Neural cell (in vitro differentiated cells): Measurements from ENCODE around the genes CD40LG, GPR101 and SPANXB1.

DNA sequence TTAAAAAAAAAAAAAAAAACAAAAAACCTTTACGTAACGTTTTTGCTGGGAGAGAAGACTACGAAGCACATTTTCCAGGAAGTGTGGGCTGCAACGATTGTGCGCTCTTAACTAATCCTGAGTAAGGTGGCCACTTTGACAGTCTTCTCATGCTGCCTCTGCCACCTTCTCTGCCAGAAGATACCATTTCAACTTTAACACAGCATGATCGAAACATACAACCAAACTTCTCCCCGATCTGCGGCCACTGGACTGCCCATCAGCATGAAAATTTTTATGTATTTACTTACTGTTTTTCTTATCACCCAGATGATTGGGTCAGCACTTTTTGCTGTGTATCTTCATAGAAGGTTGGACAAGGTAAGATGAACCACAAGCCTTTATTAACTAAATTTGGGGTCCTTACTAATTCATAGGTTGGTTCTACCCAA lies at the start of gene CD40LG:
CD40LG (plus strand) TSS at position 114 of the 431 bp plus-strand sequence.
- RAMPAGE, long total RNA, result no peak

GRCh38 chrX:136868353-136869409 lies 11.8 kb downstream of the RBMX start:
- RAMPAGE, long total RNA, result no peak

- RAMPAGE, long total RNA, result no peak
These were observed at the start of gene GPR101 for GRCh38 chrX:137033925-137034131. GPR101 (minus strand) TSS chrX:137033995.

- RAMPAGE, long total RNA, result no peak
These were observed 1.7 kb upstream of the ZIC3 start for GRCh38 chrX:137564073-137564730.

DNA sequence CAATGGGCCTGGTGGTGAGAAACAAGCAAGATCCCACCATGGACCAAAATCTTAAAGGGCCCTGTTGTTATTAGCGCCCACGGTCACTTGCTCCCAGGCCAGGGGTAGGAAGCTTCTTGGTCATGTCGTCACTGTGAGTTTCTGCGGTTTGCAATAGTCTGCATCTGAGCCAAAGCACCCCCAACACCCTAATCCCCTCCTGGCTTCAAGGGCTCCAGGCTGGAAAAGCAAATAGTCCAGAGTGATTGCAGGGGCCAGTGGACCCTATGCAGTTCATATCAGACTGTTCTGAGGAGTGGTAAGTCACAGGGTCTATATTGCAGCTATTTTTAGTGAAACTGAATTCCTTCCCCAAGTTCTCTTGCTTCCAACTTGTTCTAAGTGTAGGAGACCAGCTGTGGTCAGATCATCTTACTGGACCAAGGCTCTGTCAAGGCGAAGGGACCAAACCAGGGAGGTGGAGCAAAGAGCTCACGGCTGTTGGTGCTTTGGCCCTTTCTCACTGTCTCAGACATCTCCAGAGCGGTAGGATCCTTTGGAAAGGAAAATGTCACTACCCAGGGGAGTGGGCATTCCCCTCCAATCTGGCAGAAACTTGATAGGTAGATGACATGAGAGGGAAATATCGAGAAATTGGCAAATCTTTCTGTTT lies 307.8 kb upstream of the F9 start:
- RAMPAGE, long total RNA, result no peak

- RAMPAGE, long total RNA, result no peak
These were observed 88.1 kb upstream of the MCF2 start for GRCh38 chrX:139796119-139796480.

- RAMPAGE, long total RNA, result no peak
These were observed 83.5 kb downstream of the ATP11C start for GRCh38 chrX:139848847-139850272.

GRCh38 chrX:140503404-140504499 lies 1.1 kb downstream of the SOX3 start:
- RAMPAGE, long total RNA, result no peak

DNA sequence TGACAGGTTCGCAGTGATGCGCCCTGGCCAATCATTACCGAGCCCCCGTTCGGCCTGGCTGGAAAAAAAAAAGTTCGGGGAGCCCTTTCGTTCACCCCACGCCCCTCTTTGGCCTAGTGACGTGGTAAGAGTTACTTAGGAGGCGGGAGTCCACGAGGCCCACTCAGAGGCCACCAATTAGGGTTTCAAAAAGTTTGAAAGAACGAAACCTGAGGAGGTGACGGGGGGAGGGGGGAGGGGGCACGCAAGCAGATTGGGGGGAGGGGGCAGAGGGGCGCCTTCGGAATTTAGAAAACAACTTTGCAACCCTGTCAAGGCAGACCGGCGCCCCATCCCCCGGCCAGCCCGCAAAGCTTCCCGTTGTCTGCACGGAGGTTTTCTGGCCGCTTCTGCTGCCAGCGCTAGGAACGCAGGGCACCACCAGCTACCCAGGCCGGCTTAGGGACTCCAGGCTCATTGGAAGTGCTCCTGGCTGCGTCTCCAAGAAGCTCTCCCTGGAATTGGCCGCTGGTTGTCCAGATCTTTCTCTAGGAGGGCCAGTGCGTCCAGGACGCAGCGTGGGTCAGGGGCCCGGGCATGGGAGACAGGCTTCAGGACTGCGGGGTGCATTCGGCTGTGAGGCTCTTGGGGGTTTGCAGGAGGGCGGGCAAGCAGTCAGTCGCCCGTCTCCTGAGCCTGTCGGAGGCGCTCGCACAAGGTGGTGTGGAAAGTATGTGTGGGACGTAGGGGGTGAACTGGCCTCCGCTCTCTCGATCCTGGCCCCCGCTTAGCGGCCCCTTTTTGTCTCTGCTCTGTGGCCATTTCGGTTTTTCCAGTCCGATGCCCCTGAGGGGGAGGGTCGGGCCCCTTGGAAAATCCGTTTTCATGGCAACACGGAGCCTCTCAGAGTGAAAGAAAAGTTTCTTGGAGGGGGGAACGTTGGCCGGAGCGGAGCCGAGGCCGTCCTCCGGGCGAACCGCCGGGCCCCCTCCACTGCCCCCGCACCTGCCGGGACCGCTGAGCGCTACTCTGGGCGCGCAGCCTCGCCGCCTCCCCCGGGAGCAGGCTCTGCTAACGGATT lies 622 bp upstream of the SOX3 start:
- RAMPAGE, long total RNA, result no peak

- RAMPAGE, long total RNA, result no peak
These were observed at the start of gene SPANXB1 for GRCh38 chrX:141002506-141002748. SPANXB1 (plus strand) TSS chrX:141002594.

DNA sequence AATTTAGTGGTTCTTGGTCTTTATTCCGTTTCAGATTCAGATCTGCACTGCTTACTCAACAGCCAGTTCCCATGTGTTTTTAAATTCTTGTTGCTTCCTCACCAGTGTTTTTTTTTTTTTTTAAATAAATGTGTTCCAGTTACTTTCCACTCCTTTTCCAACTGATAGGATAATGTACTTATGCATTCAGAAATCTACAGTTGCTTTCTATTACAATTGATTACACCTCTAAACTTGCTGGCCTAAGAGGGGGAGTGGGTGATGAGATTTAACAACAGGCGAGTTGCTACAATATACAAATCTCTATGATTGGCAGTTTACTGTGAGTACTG lies 8.0 kb downstream of the MAGEC3 start:
- RAMPAGE, long total RNA, result no peak

DNA sequence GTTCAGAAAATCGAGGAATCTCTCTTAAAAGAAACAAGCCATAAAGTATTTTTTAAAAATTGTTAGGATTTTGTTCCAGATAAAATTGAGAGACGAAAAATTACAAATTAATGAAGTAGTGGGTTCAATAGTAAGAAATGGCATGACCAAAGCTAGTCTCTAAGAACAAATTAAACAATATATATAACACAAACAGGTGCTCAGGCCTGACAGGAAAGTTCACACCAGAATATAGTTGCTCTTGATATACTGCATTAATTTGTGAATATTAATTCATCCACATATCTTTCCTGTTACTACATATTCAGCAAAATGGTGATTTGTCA lies 698.0 kb upstream of the SPANXN2 start:
- RAMPAGE, long total RNA, result no peak

DNA sequence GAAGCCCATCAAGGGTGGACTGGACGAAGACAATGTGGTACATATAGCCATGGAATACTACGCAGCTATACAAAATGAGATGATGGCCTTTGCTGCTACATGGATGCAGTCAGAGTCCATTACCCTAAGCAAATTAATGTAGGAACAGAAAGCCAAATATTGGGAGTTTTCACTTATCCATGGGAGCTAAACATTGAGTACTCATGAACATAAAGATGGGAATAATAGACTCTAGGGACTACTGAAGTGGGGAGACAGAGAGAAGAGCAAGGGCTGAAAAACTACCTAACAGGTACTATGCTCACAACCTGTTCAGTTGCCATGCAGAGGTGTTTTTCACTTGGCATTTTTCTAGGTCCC lies 63.0 kb upstream of the CXorf51A start:
- RAMPAGE, long total RNA, result no peak

DNA sequence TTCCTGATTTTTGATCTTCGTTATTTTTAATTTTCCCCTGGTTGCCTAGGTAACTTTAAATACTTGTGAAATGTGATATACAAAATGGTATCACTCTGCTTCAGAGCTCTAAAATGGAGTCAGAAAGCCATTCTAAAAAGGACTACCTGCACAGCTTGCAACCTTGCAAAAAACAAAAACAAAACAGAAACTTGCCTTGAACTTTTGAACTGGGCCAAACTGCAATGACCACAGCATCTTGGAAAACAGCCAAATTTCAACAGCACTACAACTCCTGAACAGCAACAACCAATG lies 36.0 kb upstream of the FMR1 start:
- RAMPAGE, long total RNA, result no peak

GRCh38 chrX:147945250-147945806 lies 33.6 kb downstream of the FMR1 start:
- RAMPAGE, long total RNA, result no peak

DNA sequence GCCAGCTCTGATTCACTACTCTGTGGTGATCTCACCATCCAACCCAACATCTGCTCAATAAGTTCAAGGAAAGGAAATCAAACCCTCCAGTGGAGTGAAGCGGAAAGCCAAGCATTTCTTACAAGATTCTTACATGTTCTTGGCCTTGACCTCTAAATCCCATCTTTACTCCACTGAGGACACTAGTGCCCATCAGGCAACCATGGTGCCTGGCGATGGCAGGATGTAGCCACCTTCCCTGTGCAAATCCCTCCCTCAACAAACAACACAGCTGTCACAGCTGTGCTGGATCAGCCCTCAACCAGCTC lies 7.4 kb downstream of the IDS start:
- RAMPAGE, long total RNA, result no peak

DNA sequence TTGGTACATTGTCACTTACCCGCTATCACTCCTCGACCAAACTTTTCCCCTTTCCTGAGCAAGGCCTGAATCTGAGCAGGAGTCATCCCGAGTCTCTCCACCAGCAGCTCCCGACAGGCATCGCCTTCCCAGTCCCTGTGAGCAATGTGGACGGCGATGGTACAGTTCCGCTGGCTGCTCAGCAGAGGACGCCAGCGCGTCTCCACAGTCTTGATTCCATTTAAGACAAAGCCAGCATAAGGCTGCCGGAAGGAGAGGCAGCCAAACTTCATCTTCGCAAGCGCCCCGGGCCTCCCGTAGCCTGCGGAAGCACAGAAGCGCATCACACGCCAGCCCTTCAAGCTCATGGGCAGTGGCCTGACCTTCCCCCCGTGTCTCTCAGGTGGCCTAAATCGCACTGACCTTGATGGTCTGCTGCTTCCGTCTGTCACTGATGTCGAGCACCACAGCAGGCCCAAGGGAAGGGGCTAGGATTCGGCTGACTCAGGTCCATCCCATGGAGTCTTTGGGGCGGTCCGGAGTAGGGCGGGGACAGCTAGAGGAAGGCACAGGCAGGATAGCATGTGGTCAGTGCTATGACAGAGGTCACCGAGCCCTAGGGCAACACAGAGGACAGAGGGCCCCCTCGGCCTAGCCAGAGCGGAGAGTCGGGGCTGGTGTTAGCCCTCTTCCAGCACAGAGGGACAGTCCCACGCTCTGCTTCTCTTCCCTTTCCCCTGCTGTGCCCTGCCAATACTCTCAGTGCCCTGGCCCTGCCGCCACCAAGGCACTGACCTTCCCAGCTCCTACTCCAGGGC lies 4.4 kb downstream of the HSFX4 start:
- RAMPAGE, long total RNA, result no peak

GRCh38 chrX:150037110-150037330 lies 98.7 kb upstream of the EOLA2 start:
- RAMPAGE, long total RNA, result no peak

- RAMPAGE, long total RNA, result no peak
These were observed 162.2 kb upstream of the MAMLD1 start for GRCh38 chrX:150200752-150201495.

DNA sequence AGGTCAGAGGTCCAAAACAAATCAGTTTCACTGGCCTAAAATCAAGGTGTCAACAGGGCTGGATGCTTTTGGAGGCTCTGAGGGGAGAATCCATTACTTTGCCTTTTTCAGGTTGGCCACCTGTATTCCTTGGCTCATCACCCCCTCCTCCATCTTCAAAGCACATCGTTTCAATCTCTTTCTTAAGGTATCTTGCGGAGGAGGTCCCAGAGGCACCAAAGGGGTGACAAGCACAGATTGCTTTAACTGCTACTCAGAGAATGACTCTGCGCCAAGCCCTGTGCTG lies 134.8 kb upstream of the MAMLD1 start:
- RAMPAGE, long total RNA, result no peak